HEK293 (cell line): Measurements from ENCODE around the gene CDH13.

- PRO-cap = no peak
- RRBS, 2 experiments = 27 to 47% methylated on average over 11 to 12 of the region's 33 CpGs
Observed at GRCh38 chr16:82626645-82627193, at the start of gene CDH13. CDH13 (plus strand) TSS chr16:82626969.

DNA sequence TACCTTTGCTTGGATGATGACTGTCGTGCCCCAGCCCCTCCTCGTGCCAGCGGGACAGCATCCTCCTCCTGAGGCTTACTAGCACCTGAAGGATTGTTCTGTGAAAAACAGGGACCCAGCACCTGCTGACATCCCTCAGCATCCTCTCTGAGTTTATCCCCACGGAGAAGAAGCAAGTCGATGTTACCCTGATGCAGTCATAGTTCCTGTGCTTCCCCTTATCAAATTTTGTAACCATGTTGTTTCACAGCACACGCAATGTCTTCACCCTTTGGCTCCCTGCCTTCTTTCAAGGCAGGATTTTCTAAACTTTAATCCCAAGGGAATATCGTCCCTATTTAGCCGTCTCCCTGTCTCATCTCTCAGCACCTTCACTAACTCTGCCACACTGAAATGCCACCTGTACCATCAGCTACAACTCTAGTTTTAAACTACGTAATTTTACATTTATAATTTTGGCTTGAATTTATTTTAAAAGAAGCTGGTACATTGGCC is 4.9 kb upstream of the HSBP1 start:
- PRO-cap = no peak
- RRBS, 2 experiments = no CpG with 5 or more reads among the region's 9 CpGs

GRCh38 chr16:83804425-83804797 is 3.4 kb upstream of the HSBP1 start:
- PRO-cap = no peak
- RRBS, 2 experiments = no CpG with 5 or more reads among the region's 5 CpGs

GRCh38 chr16:83923373-83924054 is 24.6 kb downstream of the MLYCD start:
- PRO-cap = no peak
- RRBS, 2 experiments = no CpG with 5 or more reads among the region's 24 CpGs

DNA sequence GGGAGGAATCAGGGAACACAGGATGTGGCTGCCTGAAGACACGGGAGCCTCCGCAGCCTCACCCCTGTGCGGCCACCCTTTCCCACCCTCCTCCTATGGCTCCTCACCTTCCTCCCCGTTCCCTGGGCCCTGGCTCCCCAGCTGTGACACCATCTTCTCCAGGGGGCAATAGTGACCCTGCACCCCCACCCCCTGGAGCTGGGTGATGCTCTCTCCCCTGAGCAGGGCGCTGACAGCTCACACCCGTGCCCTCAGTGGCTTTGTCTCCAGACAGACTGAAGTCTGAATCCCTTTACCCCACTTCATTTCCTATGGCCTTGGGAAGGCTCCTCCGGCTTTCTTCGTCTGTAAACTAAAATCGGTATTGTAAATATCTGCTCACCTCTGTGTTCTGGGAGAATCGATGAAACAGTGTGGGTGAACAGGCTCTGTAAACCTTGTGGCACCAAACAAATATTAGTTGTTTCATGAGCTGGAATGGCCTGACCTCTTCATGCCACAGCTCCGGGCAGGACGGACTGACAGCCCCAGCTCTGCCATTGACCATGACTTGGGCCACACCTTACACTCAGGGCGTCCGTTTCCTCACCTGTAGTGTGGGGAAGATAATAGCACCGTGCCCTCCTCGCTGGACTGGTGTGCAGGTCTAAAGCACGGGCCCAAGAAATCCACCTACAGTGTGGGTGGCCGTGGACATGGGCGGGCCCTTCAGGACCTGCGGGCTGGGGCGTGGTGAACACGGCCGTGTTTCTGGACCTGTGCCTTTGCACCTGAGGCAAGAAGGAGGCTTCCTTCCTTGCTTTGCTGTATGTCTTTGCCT is 6.3 kb upstream of the OSGIN1 start:
- PRO-cap = no peak
- RRBS, 2 experiments = no CpG with 5 or more reads among the region's 23 CpGs

GRCh38 chr16:83965405-83966243 is 2.4 kb upstream of the NECAB2 start:
- PRO-cap = no peak
- RRBS, 2 experiments = 88 to 89% methylated on average over 1 to 2 of the region's 40 CpGs

GRCh38 chr16:84088458-84089207 is 28.1 kb downstream of the MBTPS1 start:
- PRO-cap = no peak
- RRBS, 2 experiments = no CpG with 5 or more reads among the region's 13 CpGs

GRCh38 chr16:84176918-84177446 is 9.9 kb downstream of the TAF1C start:
- PRO-cap = no peak
- RRBS, 2 experiments = 45 to 77% methylated on average over 2 of the region's 13 CpGs

GRCh38 chr16:84283183-84283962 is 11.3 kb upstream of the WFDC1 start:
- PRO-cap = no peak
- RRBS, 2 experiments = no CpG with 5 or more reads among the region's 20 CpGs

DNA sequence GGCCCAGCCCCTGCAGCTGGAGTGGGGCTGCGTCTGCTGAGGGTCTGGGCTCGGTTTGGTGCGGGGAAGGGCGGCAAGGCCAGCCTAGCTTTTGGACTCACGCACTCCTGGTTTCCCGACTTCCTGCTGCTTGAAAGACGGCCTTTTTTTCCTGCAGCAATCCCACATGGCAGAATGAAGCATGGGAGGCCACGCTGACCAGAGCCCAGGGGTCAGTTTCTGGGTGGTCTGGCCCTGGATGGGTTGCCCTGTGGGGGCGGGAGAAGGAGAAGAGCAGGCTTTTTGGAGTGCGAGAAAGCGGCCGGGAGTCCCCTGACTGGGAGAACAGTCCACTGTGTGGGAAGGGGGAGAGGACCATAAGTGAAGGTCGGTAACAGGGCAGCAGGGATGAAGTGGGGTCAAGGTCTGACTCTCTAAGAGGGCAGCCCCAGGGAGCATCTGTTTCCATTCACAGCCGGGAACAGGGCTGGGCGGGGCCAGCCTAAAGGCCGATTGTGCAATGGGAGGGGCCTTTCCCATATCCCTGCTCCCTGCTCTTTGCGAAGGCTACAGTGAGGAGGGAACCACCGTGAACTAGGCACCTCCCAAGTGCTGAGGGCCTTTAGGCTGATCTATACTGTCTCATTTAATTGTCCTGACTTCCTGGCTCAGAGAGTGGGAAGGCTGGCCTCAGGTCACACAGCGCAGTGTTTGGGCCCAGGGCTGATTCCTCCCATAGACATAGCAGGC is 10.6 kb upstream of the WFDC1 start:
- PRO-cap = no peak
- RRBS, 2 experiments = no CpG with 5 or more reads among the region's 19 CpGs

DNA sequence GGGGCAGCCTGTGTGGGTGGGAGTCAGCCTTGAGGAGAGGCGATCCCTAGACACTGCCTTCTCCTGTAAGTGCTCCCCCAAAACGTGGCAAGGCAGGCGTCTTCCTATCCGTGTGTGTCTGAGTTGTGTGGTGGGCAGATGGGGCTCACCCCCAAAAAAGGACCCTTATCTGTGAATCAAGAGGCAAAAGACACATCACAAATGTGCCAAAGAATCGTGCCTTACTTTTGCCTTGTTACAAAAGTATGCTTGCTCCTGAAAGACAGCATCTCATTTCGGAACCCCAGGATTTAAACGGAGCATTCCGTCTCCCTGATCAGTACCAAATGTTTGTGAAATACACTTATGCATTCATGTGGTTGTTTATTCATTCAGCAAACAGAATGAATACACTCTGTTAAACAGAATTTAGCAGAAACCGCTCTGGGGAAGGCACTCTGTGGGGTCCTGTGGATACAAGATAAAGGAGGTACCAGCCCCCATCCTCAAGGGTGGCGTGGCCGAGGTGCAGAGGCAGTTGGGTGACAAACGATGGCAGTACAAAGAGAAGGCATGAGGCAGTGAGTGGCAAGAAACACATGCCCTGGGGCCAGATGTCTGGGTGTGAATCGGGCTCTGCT is 572 bp downstream of the WFDC1 start:
- PRO-cap = no peak
- RRBS, 2 experiments = no CpG with 5 or more reads among the region's 13 CpGs

- PRO-cap = no peak
- RRBS, 2 experiments = 100% methylated on average over 2 of the region's 12 CpGs; no CpG with 5 or more reads in 1 of the 2 experiments
Observed at GRCh38 chr16:84298486-84298931, 3.8 kb downstream of the WFDC1 start.

GRCh38 chr16:84320496-84320748 is 25.7 kb downstream of the WFDC1 start:
- PRO-cap = no peak
- RRBS, 2 experiments = no CpG with 5 or more reads among the region's 2 CpGs

GRCh38 chr16:84356569-84357198 is 11.7 kb upstream of the ATP2C2 start:
- PRO-cap = no peak
- RRBS, 2 experiments = no CpG with 5 or more reads among the region's 12 CpGs

GRCh38 chr16:84550008-84550499 is 45.6 kb upstream of the MEAK7 start:
- PRO-cap = no peak
- RRBS, 2 experiments = no CpG with 5 or more reads among the region's 5 CpGs

GRCh38 chr16:84594753-84595476 is 23.0 kb downstream of the COTL1 start:
- PRO-cap = no peak
- RRBS, 2 experiments = no CpG with 5 or more reads among the region's 24 CpGs

- PRO-cap = no peak
- RRBS, 2 experiments = no CpG with 5 or more reads among the region's 16 CpGs
Observed at GRCh38 chr16:84597397-84598319, 20.2 kb downstream of the COTL1 start.

DNA sequence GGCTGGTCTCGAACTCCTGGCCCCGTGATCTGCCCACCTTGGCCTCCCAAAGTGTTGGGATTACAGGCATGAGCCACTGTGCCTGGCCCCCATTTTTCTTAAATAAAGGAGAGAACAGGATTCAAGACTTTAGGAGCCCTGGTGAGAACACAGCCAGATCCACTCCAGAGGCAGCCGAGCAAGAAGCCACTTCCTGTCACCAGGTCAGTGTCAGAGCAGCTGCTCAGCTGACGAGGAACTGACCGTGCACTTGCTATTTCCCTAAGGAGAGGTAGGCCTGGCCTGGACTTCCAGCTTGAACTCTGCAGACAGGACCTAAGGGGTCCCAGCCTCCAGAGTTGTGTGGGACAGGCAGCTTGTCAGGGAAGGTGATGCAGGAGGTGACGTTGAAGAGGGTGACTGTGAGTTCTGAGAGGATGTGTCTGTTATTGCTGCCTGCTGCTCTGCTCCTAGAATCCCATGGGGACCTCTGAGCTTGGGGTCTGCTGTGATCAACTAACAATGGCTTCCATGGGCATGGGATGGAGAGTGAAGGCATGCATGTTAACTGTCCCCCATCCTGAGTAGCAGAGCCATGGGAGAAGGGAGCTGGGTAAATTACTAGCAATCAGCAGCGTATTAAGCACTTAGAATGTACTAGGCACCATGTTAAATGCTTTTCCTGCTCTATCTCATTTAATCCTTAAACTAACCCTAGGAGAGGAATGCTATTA is 7.0 kb upstream of the KLHL36 start:
- PRO-cap = no peak
- RRBS, 2 experiments = no CpG with 5 or more reads among the region's 7 CpGs

DNA sequence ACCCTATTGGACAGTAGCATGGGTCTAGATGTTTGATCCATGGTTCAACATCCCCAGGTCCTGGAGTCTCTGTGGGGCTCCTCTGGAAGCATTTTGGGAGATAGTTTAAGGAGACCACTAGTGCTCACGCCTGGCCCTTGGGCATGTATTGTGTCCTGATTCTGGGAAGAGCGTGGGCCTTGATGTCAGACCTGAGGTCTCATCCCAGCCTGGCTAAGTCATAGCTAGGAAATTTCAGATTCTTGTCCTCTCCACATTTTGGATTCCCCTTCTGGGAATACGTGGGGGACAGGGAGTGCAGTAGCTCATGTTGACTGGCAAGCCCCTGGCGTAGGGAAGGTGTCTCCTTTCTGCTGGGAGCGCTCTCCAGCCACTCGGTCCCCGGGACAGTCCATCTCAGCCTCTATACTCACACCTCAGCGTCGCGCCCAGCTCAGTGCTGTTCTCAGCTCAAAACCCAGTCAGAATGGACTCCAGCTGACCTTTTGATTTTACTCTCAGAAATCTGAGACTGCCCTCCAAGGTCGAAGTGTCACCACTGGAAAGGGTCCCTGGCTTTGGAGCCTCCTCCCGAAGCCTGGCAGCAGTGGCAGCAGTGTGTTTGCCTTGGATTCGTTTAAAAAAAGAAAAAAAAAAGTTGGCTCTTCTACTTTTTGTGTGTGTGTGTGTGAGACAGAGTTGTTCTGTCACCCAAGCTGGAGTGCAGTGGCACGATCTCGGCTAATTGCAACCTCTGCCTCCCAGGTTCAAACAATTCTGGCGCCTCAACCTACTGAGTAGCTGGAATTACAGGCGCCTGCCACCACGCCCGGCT is 10.2 kb downstream of the KLHL36 start:
- PRO-cap = no peak
- RRBS, 2 experiments = no CpG with 5 or more reads among the region's 19 CpGs

DNA sequence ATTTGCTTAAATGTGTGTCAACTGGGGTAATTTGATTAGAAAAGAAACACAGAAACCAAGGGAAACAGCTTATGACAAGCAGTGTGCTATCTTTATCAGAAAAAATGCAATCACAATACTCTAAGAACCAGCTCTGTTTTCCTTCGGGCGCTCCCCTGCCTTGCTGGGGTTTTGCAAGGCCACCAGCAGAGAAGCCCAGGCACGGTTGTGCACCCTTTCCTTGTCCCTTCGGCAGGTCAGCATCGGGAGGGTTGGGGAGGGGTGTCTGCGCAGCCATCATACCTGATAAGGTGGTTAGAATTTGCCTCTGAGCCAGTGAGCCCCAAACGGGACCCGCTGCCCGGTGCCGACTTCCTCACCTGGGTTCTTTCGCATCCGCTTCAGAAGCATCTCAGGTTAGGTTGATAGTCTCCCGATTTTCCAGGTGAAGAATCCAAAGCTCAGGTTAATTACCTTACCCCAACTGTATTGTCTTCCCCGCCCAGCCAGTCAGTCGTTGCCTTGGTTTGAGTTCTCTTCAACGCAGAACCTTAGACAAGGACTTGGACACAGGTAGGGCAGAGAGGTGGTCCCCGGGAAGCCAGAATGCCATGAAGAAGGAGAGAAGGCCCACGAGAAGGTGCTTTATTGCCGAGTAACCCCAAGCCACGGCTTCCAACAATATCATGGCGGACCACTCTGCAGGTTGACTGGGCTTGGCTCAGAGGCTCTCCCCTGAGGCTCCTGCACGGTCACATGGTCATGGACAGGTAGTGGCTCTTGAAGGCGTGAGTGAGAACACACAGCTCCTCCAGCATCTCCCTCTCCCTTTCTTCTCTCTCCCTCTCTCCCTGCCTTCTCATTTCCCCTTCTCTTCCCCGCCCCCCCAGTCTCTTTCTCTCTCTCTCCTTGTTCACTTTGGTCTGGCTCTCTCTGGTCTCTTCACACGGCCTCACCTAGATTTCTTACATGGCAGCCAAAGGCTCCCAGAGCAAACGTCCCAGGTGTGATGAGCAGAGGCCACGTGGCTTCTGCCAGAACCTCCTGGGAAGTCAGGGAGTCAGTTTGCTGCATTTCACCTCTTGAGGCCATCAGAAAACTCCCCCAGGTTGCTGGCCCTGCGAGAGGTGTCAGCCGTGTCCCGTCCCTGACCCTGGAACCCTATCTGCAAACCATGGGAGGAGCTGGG is 19.9 kb downstream of the KLHL36 start:
- PRO-cap = no peak
- RRBS, 2 experiments = no CpG with 5 or more reads among the region's 30 CpGs